ENCODE results near the genes CLN3, APOBR, NUPR1 and LAT.

DNA sequence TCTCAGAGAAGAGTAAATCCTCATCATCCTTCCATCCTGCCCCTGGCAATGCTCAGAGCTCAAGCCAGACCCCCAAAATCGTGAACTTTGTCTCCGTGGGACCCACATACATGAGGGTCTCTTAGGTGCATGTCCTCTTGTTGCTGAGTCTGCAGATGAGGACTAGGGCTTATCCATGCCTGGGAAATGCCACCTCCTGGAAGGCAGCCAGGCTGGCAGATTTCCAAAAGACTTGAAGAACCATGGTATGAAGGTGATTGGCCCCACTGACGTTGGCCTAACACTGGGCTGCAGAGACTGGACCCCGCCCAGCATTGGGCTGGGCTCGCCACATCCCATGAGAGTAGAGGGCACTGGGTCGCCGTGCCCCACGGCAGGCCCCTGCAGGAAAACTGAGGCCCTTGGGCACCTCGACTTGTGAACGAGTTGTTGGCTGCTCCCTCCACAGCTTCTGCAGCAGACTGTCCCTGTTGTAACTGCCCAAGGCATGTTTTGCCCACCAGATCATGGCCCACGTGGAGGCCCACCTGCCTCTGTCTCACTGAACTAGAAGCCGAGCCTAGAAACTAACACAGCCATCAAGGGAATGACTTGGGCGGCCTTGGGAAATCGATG, 38.2 kb upstream of the IL21R start:
- RRBS = no CpG with 5 or more reads among the region's 14 CpGs
CAGE:
- cytosol, long polyA plus RNA = no peak
- long polyA plus RNA = no peak
- nucleus, long polyA plus RNA = no peak

DNA sequence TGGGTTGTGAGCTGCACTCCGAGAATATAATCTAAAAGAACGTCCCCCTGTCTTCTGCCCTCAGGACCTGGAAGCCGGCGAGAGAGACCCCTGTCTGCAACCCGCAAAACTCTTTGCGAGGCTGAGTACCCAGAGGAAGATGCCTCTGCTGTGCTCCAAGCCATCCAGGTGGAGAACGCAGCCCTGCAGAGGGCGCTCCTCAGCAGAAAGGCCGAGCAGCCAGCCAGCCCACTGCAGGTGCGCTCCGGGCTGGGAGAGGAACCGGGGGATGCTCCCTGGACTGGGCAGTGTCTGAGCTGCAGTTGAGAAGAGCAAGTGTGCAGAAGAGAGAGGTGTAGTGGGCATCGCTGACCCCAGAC, 148.3 kb downstream of the KATNIP start:
- RRBS = no CpG with 5 or more reads among the region's 13 CpGs
CAGE:
- cytosol, long polyA plus RNA = no peak
- long polyA plus RNA = no peak
- nucleus, long polyA plus RNA = no peak

GRCh38 chr16:28098318-28098659, 34.8 kb upstream of the GSG1L start:
- RRBS = no CpG with 5 or more reads among the region's 11 CpGs
CAGE:
- cytosol, long polyA plus RNA = no peak
- long polyA plus RNA = no peak
- nucleus, long polyA plus RNA = no peak

- RRBS = no CpG with 5 or more reads among the region's 12 CpGs
CAGE:
- cytosol, long polyA plus RNA = no peak
- long polyA plus RNA = no peak
- nucleus, long polyA plus RNA = no peak
These were observed 42.4 kb downstream of the XPO6 start for GRCh38 chr16:28169069-28170004.

GRCh38 chr16:28192768-28193473, 18.8 kb downstream of the XPO6 start:
- RRBS = no CpG with 5 or more reads among the region's 10 CpGs
CAGE:
- cytosol, long polyA plus RNA = no peak
- long polyA plus RNA = no peak
- nucleus, long polyA plus RNA = no peak

DNA sequence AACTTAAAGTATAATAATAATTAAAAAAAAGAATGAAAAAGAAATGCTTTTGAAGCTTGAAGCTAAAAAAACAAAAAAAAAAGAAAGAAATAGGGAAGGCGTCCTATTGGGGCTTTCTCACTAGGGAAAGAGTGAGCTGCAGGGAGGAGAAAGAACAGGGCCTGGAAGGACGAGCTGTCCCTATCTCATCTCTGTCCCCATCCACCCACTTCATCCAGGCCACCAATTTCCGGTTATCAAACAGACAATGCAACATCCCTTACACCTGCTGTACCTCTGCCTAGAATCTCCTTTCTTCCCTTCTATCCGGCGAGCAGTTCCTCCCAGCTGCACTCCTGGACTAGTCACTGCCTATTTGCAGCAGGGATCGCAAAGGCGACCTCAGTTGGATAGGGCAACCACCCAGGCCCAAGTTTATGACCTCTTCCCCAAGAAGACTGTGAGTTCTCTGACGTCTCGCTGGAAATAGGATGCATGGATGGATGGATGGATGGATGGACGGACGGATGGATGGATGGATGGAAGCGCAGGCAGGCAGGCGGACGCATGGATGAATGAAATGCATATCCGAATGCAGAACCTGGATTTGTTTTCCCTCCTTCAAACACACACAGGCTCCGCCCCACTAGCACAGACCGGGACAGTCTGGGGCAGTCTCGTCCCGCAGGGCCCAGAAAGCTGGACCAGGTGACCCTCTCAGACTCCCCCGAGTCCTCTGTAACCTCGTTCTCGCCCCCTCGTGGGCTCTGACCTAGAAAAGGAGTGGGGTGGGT, 646 bp upstream of the SBK1 start:
- RRBS = 10% methylated on average over 1 of the region's 23 CpGs
CAGE:
- cytosol, long polyA plus RNA = no peak
- long polyA plus RNA = no peak
- nucleus, long polyA plus RNA = no peak

DNA sequence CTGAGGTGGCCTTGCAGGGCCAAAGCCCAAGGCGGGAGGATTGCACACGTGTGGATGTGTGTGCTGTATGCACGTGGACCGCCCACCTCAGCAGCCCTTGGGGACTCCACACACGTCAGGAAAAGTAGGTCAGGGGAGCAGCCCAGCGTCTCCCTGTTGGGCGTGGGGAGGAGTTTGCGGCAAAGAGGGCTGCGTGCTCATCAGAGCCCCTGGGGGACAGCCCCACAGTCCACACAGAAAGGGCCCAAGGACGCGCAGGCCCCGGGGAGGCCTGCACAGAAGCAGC, 19.6 kb downstream of the SBK1 start:
- RRBS = no CpG with 5 or more reads among the region's 12 CpGs
CAGE:
- cytosol, long polyA plus RNA = no peak
- long polyA plus RNA = no peak
- nucleus, long polyA plus RNA = no peak

DNA sequence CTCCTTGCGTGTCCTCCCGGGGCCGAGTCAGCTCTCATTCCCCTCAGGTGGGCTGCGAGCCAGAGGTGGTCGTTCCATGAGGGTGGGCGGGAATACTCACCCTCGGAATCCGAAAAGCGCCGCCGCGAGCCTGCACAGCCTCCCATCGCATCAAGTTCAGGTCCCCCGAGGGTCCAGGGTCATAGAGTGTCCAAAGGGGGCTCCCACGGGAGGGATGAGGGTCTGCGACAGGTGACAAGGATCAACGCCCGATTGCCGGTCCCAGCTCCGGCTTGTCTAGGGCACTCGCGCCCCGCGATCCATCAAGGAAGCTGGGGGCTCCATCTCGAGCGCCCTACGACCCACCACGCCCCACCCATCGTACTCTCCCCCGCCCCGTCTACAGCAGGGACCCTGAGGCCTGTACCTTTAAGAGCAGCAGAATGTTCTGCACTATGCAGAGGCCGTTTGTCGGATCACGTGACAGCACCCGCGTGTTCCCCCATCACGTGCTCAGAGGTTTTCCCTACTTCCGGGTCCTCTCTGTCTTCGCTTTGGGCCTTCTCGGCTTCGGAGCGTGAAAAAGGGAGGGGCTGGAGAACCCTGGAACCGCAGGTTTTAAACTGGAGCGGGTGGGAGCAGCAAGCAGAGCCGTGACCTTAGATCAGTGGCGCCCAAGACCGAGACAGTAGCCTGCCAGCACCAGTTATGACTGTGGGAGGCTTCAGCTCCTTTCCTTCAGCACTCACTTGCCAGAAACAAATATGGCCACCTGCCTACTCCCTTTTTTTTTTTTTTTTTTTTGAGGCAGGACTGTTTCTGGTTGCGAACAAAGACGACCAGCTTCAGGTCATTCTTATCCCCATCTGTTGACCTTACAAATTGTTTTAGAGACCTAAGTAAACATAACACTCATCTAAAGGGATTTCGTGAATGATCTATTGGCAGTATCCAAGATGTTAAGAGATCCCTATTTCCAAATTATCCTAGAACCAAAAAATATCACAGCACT, at the start of gene CLN3:
TSS of gene CLN3 (minus strand) at position 461 of the 991 bp plus-strand sequence.
- RRBS = 2% methylated on average over 2 of the region's 50 CpGs
CAGE:
- cytosol, long polyA plus RNA = no peak
- long polyA plus RNA = no peak
- nucleus, long polyA plus RNA = no peak

DNA sequence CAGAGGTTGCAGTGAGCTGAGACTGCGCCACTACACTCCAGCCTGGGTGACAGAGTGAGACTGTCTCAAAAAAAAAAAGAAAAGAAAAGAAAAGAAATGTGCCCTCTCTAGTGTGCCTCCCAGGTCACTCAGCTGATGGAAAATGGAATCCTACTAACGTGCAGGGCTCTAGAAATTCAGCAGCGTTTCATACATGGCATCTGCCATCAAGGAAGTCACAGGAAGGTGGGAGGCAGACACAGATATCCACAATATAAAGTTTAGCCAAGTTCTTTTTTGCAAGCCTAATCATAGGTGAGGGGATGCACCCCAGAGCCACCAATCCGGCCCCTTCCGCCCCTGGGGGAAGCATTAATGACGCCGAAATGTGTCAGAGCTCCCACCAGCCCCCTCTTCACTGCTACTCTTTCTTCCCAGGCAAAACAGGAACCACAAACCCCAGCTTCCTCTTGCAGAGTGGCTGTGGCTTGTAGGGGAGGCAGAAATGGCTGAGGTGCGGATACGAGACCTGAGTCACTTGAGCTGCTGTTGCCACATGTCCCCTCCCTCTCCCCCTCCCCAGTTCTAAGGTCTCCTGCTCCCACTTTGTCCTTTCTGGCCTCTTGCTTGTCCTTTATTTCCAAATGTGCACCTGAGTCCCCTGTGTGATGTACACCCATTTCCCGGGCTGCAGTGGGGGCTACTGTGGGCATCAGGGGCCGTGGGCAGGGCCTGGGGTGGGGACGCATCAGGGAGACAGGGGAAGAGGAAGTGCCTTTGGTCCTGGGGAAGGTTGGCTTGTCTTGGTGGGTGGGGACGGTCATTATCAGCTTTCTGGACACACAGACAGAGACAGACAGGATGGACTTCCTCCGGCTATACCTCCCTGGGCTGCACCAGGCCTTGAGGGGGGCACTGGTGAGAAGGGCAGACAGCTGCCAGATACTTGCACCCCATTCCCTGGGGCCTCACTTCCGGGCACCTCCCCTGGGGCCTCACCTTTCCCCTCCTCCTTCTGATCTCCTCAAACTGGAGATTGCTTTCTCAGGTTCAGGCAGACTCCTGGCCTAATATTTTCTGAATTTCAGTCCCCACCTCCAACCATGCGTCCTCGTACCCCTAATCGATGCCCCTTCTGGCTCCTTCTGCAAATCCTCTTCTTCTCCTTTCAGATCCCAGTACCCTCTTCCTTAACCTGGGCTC, at the start of gene APOBR:
TSS of gene APOBR (plus strand) at position 802 of the 1,182 bp plus-strand sequence.
- RRBS = 71% methylated on average over 2 of the region's 18 CpGs
CAGE:
- cytosol, long polyA plus RNA = no peak
- long polyA plus RNA = no peak
- nucleus, long polyA plus RNA = no peak

GRCh38 chr16:28536979-28537837, 1.6 kb downstream of the NUPR1 start:
- RRBS = no CpG with 5 or more reads among the region's 14 CpGs
CAGE:
- cytosol, long polyA plus RNA = no peak
- long polyA plus RNA = no peak
- nucleus, long polyA plus RNA = no peak

- RRBS = no CpG with 5 or more reads among the region's 25 CpGs
CAGE:
- cytosol, long polyA plus RNA = start-site peak on the minus strand at chr16:28538941-28539033, 384 and 650 reads in 2 replicates
- long polyA plus RNA = start-site peak on the minus strand at chr16:28538941-28539058, 652 and 498 reads in 2 replicates
- nucleus, long polyA plus RNA = start-site peak on the minus strand at chr16:28538915-28539026, 157 and 332 reads in 2 replicates
These were observed at the start of gene NUPR1 for GRCh38 chr16:28538508-28539598. NUPR1 (minus strand) TSS chr16:28538974.

- RRBS = no CpG with 5 or more reads among the region's 6 CpGs
CAGE:
- cytosol, long polyA plus RNA = no peak
- long polyA plus RNA = no peak
- nucleus, long polyA plus RNA = no peak
These were observed 2.5 kb downstream of the ATXN2L start for GRCh38 chr16:28825263-28825784.

DNA sequence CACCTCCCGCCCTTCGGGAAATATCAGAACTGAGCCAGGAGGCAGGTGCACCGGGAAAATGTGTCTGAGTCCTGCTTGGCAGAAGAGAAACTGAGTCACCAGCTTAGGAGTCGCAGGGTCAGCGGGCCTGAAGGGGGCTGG, 449 bp downstream of the SH2B1 start:
- RRBS = 3% methylated on average over 1 of the region's 5 CpGs
CAGE:
- cytosol, long polyA plus RNA = no peak
- long polyA plus RNA = no peak
- nucleus, long polyA plus RNA = no peak

- RRBS = 2% methylated on average over 24 of the region's 58 CpGs
CAGE:
- cytosol, long polyA plus RNA = no peak
- long polyA plus RNA = no peak
- nucleus, long polyA plus RNA = start-site peak on the plus strand at chr16:28951250-28951523, 10 and 18 reads in 2 replicates
These were observed 519 bp downstream of the NFATC2IP start for GRCh38 chr16:28951080-28951831.

DNA sequence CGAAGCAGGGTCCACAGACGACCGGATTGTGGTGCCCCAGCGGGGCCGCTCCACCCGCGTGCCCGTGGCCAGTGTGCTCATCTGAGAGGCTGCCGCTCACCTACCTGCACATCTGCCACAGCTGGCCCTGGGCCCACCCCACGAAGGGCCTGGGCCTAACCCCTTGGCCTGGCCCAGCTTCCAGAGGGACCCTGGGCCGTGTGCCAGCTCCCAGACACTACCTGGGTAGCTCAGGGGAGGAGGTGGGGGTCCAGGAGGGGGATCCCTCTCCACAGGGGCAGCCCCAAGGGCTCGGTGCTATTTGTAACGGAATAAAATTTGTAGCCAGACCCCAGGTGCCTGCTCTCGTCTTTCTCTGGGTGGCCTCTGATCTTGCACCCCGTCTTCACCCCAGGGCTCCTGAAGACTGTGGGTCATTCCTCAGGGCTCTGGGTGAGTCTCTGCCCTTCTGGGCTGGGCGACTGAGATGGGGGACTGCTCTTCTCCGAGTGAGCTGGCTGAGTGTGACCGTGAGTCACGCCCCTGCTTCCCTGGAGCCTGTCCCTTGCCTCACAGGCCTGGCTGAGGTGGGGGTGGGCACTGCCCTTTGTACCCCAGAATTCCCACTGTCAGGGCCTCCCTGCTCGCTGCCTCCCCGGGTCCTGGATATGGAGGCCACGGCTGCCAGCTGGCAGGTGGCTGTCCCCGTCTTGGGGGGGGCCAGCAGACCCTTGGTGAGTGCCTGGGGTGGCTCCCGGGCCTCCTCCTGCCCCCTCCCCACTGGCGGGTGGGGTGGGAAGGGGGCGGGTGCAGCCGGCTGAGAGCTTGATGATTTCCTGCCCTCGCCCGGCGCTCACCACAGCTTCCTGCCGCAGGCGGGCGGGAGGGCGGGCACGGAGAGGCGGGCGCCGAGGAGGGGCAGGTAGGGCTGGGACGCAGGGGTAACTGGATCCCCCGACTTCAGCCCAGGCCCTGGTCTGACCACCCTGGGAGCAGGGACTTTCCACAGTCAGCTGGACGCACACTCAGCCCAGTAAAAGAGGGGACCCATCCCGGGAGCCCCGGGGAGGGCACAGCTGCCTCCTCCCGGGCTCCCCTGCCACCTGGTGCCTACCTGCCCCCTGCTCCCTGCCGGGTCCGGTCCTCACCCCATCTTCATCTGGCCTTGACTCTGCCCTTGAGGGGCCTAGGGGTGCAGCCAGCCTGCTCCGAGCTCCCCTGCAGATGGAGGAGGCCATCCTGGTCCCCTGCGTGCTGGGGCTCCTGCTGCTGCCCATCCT, at the start of gene LAT:
TSS of gene LAT (plus strand) at position 838 of the 1,259 bp plus-strand sequence.
- RRBS = 80% methylated on average over 8 of the region's 48 CpGs
CAGE:
- cytosol, long polyA plus RNA = no peak
- long polyA plus RNA = no peak
- nucleus, long polyA plus RNA = no peak

GRCh38 chr16:29140313-29140968, 155.6 kb downstream of the LAT start:
- RRBS = no CpG with 5 or more reads among the region's 27 CpGs
CAGE:
- cytosol, long polyA plus RNA = no peak
- long polyA plus RNA = no peak
- nucleus, long polyA plus RNA = no peak

GRCh38 chr16:29184804-29185656, 200.2 kb downstream of the LAT start:
- RRBS = 86% methylated on average over 7 of the region's 41 CpGs
CAGE:
- cytosol, long polyA plus RNA = no peak
- long polyA plus RNA = no peak
- nucleus, long polyA plus RNA = no peak

GRCh38 chr16:29220001-29220286, 186.6 kb downstream of the NPIPB11 start:
- RRBS = no CpG with 5 or more reads among the region's 13 CpGs
CAGE:
- cytosol, long polyA plus RNA = no peak
- long polyA plus RNA = no peak
- nucleus, long polyA plus RNA = no peak

DNA sequence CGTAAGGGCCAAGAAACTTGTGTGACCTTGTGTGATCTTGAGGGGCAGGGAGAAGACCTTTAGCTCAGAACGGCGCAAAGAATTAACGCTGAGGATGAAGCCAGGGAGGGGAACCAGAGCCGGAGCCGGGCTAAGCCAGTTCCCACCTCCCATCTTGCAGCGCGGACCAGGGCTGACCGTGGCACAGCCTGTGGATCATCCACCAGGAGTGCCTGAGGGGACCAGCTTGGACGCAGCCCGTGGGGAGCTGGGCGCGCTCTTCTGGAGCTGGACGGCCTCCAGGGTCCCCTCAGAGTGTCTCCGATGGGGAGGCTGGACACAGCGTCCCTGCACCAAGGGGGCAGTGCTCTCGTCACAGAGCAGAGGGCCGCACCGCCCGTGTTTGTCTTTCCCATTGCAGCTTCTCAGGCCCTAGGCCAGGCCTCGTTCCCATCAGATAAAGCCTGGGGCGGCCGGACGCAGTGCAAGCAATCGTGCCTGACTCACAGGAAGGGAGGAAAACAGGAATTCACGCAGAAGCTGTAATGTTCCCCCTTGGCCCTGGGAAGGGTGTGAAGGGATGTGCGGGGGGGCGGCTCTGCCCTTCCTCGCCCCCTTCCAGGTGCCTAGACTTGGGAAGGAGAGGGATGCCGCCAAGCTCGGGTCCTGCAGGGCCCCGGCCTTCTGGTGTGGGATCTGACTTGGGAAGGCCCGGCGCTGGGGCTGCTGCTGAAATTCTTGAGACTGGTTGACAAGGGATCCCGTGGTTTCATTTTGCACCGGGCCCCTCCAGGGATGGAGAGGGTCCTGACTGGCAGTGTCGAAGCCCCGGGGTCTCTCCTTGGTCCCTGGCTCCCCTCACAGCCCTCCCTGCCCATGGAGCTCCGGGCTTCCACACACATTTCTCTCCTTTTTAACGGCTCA, 144.8 kb downstream of the NPIPB11 start:
- RRBS = 48% methylated on average over 2 of the region's 40 CpGs
CAGE:
- cytosol, long polyA plus RNA = no peak
- long polyA plus RNA = no peak
- nucleus, long polyA plus RNA = no peak

GRCh38 chr16:29273025-29273492, 133.5 kb downstream of the NPIPB11 start:
- RRBS = no CpG with 5 or more reads among the region's 4 CpGs
CAGE:
- cytosol, long polyA plus RNA = no peak
- long polyA plus RNA = no peak
- nucleus, long polyA plus RNA = no peak

All from SK-N-SH (cell line).